ENCODE data around the genes SPRED1, FAM98B and BMF.

DNA sequence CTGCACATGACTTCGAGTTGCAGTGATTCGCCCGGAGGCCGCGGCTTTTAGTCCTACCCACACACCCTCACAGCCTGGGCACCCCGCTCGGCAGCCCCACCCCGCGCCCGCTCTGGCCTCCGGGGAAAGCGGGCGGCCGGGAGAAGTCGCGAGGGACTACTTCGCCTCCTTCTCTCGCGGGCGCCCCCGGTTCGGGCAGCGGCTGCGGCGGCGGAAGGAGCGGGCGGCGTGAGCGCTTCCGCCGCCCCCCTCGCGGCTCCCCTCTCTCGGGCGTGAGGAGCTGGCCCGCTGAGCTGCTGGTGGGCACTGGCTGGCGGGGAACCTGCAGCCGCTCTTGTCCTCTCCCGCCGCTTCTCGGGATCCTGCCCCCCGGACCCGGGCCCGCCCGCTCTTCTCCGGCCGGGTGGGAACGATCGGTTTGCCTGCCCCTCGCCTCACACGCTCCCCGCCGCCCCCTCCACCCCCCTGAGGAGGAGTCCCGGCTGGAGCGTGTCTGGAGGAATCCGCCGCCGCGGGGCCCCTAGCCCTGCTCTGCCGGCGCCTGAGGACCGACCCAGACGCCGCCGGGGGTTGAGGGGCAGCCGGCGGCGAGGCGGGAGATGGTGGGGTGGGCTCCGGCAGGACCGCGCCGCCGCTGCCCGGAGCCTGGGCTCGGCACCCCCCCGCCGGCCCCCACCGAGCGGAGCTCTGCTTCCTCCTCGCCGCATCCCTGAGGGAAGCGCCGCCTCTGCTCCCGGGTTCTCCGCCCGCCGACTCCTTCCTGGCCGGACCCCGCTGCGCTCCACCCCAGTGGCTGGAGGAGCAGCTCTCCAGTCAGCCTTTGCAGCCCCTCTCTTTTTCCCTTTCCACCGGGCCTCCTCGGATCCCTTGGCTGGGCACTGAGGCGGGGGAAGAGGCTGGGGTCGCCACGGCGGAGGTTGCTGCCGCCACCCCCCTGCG lies at the start of gene SPRED1:
TSS of gene SPRED1 (plus strand) at position 774 of the 939 bp plus-strand sequence.
- RRBS: 1% methylated on average over 44 of the region's 100 CpGs
CAGE:
- cytosol, long polyA plus RNA: no peak
- long polyA plus RNA: no peak
- nucleus, long polyA plus RNA: no peak

DNA sequence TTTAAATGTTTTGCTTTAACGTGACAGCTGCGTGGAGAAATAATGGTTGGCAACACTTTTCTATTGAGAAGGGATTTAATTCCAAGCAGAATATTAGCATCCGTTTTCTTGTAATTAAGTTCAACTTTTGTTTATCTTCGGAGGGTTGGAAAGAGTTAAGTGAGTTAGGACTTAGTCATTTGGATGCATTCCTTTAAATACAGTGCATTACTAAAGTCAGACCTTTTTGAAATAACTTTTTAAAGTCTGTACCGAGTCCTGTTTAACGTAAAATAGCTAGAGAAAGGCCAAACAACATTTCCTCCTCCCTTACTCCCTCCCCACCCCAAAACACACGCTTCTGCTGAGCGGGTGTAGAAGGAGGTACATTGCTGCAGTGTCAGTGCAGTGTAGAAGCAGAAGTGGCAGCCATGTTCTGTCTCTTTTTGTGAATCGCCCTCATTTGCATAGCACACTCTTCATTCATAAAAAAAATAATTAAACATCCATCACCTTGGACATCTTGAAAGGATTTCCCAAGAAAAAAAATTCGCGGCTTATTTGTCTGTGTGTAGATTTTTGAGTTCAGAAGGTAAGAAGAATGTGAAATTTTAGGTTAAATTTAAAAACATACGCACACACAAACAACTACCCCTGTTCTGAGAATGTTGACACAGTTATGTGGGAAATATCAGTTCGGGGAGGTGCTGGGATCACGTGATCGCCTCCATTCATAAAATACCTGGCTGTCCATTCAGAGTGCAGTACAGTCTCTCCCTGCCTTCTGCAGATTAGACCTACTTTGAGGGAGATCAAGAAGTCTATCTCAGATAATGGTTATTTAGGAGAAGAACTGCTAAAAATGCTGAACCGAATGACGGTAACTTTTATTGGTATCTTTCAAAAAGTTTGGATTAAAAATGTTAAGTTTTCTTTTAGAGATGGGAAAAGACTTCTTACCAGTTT lies 1.7 kb downstream of the SPRED1 start:
- RRBS: no CpG with 5 or more reads among the region's 17 CpGs
CAGE:
- cytosol, long polyA plus RNA: no peak
- long polyA plus RNA: no peak
- nucleus, long polyA plus RNA: no peak

DNA sequence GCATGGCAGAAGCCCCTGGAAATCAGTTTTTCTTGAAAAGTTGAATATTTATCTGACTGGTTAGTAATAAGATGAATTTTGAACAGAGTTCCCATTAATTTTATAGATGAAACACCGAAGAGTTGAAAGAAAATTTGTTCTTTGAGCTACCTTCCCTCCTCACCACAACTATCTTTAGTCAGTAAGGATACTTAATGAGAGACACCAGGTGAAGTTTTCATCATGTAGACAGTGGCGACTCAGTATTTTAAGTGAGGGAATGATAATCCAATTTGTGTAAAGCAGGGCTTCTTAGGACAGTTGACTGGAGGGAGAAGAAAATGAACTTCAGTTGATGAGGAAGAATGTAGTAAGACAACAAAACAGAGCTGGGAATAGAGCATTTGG lies 10.1 kb downstream of the SPRED1 start:
- RRBS: no CpG with 5 or more reads among the region's 2 CpGs
CAGE:
- cytosol, long polyA plus RNA: no peak
- long polyA plus RNA: no peak
- nucleus, long polyA plus RNA: no peak

- RRBS: no CpG with 5 or more reads among the region's 5 CpGs
CAGE:
- cytosol, long polyA plus RNA: no peak
- long polyA plus RNA: no peak
- nucleus, long polyA plus RNA: no peak
Measured at GRCh38 chr15:38359528-38360056, 94.3 kb upstream of the FAM98B start.

DNA sequence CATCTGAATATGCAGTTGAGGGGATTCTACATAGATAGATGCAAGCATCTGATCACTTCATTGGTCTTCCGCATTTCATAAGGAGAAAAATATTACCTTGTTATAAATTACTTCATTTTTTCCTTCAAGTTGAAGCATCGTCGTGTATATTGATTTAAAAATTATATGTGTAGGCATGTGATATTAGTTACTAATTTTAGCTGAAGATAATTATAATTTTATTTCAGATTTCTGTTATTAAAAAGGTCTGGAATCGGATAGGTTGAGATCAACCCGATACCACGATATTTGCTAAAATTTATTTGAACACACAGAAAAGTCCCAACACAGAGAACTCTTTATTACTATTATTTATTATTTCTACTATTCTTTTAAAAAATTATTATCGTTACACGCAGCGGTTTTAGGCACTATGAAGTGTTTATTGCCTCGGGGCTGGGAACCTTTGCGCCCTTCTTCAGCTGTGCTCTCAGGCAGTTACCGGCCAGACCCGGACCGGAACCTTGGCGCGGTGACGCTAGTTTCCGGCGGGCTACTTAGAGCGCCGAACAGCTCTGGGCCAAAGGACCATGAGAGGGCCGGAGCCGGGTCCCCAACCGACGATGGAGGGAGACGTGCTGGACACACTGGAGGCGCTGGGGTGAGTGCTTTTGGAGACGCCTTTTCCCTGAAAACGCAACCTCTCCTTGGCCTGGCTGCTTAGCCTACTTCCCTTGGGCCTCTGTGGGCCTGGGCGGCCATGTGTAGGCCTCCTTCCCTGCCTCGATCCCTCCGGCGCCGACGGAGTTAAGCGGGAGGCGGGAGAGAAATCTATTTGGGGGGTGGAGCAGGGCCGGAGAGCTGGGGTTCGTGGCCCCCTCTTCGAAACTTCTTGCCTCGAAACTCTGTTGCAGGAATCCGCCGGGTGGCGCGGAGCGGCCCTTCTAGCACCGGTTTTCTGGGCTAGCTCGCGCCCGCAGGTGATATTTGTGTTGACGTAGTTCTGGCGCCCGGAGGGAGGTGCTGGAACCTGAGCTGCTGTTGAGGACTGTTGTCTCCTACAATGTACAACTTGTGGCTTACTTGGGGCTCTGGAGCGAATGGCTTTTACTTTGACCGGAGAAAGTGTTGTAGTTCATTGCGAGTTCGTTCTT lies at the start of gene FAM98B:
TSS of gene FAM98B (plus strand) at position 535 of the 1,133 bp plus-strand sequence.
- RRBS: 2% methylated on average over 26 of the region's 57 CpGs
CAGE:
- cytosol, long polyA plus RNA: start-site peak on the plus strand centred at position 569 of the sequence, 46 bp wide, 207 and 296 reads in 2 replicates
- long polyA plus RNA: start-site peak on the plus strand centred at position 571 of the sequence, 44 bp wide, 217 and 207 reads in 2 replicates
- nucleus, long polyA plus RNA: start-site peak on the plus strand centred at position 561 of the sequence, 100 bp wide, 32 and 56 reads in 2 replicates

GRCh38 chr15:39167420-39167990 lies 413.4 kb upstream of the THBS1 start:
- RRBS: no CpG with 5 or more reads among the region's 3 CpGs
CAGE:
- cytosol, long polyA plus RNA: no peak
- long polyA plus RNA: no peak
- nucleus, long polyA plus RNA: no peak

DNA sequence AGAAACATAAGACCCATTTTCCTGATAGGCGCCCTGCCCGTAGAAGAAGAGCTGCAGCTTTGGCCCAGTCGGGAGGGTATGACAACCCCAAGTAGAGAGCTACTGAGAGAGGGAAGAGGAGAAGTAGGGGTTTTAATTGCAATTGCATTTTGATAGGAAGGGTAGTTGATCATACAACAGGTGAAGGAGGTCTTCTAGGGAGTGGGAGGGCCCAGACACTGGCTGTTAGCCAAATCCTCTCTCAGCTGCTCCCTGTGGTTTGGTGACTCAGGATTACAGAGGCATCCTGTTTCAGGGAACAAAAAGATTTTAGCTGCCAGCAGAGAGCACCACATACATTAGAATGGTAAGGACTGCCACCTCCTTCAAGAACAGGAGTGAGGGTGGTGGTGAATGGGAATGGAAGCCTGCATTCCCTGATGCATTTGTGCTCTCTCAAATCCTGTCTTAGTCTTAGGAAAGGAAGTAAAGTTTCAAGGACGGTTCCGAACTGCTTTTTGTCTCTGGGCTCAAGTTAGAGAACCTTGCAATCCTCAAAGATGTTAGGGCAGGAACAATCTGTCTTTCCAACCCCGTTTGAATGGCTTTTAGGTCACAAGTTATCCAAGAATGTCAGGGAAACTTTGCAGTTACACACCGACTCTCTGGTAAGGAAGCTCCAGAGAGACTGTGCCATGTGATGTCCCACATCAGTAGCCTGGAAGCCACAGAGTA lies 408.8 kb upstream of the THBS1 start:
- RRBS: no CpG with 5 or more reads among the region's 7 CpGs
CAGE:
- cytosol, long polyA plus RNA: no peak
- long polyA plus RNA: no peak
- nucleus, long polyA plus RNA: no peak

DNA sequence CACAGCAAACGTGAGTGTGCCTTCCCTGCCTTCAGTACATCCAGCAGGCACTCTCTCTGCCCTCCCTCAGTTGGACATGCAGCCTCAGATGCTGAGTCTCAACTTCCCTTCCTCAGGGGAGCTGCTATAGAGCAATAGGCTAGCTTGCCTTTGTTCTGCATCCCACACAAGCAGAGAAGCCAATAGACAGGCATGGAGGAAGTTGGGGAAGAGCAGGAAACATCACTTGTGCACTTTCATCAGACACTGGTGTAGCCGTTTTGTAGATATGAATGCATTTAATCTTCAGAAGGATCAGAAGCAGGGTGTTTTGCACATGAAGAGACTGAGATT lies 147.5 kb upstream of the THBS1 start:
- RRBS: no CpG with 5 or more reads among the region's 2 CpGs
CAGE:
- cytosol, long polyA plus RNA: no peak
- long polyA plus RNA: no peak
- nucleus, long polyA plus RNA: no peak

DNA sequence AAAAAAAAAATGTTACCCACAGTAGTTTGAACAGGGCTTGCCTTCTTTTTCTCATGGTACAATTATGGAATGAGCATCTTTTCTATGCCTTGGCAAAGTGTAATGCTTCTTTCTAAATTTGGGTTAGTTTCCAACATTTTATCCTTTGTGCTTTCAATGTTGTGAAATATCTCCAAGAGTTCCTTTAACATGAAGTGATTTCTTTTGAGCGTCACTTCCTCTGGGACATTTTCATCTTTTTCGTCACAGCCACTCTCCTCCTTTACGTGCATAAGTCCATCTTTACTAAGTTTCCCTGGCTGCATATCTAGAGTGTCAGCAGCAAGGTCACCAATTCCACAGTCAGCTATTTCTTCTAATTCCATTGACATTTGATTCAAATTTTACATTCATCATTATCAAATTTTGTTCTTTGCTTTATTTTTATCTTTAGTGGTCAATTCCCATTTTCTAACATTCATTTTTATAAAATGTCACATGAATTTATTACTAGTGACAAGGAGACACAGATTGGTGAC lies 126.6 kb upstream of the THBS1 start:
- RRBS: no CpG with 5 or more reads among the region's 3 CpGs
CAGE:
- cytosol, long polyA plus RNA: no peak
- long polyA plus RNA: no peak
- nucleus, long polyA plus RNA: no peak

DNA sequence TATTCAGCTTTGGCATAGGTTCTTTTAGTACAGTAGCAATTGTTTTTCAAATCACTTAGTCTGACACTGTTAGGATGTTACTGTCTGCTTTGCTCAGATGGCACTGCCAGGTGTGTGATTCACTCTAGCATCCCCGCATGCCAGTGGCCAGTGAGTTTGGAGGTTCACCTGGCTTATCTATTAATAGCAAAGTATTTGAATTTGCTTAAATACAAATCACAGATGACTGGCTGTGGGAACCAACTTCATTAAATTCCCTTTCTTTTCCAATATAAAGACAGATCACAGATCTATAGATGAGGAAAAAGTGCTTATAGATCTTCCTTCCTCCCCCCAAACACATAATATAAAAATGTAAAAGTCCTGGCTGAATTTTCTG lies 3.9 kb downstream of the THBS1 start:
- RRBS: no CpG with 5 or more reads among the region's 1 CpG
CAGE:
- cytosol, long polyA plus RNA: no peak
- long polyA plus RNA: no peak
- nucleus, long polyA plus RNA: no peak

DNA sequence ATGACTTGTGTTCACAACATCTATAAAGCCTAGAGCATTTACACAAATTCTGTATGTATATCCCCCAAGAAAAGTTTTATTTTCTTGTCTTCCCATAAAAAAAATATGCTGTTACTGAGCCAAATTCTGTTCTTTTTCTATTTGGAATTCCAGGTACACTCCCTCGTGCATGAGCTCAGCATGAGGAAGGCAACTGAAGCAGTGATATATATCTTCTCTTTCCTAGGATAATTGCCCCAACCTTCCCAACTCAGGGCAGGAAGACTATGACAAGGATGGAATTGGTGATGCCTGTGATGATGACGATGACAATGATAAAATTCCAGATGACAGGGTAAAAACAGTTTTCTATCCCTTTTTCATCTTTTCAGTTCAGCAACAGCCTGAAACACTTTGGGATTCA lies 9.4 kb downstream of the THBS1 start:
- RRBS: no CpG with 5 or more reads among the region's 2 CpGs
CAGE:
- cytosol, long polyA plus RNA: no peak
- long polyA plus RNA: no peak
- nucleus, long polyA plus RNA: no peak

GRCh38 chr15:39599383-39599782 lies 18.5 kb downstream of the THBS1 start:
- RRBS: no CpG with 5 or more reads among the region's 2 CpGs
CAGE:
- cytosol, long polyA plus RNA: no peak
- long polyA plus RNA: no peak
- nucleus, long polyA plus RNA: no peak

- RRBS: no CpG with 5 or more reads among the region's 3 CpGs
CAGE:
- cytosol, long polyA plus RNA: no peak
- long polyA plus RNA: no peak
- nucleus, long polyA plus RNA: no peak
Measured at GRCh38 chr15:40054784-40055167, 15.8 kb upstream of the SRP14 start.

DNA sequence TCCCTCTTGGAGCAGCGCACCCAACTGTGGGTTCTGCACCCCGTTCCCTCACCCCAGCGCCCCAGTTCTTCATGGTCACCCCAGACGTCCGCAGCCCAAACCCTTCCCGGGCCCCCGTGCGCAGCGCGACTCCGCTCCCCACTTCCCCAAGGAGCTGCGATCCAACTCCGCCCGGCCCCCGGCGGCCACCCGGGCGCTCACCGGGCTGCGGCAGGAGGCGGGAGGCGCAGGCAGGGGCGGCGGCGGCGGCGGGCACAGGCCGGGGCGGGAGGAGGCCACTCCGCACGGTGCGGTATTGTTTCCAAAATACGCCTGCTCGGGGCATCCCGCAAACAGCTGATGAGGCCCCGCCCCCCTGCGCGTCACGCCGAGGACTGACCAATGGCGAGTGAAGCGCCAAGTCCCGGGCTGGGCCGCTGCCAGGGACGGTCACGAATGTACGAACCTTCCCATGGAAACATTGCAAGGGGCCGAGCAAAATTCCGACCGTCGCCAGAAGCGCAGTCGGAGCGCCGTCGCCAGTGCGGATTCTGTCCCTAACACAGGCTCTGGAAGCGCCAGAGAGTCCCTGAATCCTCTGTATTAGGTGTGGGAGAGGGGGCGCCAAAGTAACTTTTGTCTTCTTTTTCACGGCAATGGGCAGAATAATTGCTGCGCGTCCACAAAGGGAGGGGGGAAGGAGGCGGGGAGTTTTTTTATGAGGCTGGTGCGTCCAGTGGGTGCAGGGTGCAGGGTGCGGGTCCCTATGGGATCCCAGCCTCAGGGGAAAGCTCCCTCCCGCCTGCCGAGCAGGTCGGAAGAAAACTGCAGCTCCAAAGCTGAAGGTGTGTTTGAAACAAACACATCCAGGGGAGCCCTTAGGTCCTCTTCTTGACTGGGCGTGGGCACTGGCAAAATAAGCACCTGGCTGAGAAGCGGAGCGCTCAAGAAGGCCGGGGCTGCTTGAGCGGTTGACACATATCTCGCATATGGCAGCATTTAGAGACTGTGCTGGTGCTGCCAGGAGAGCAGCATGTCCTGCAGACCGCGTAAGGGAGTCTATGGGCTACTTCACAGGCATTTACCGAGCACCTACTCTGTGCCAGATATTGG lies at the start of gene BMF:
TSS of gene BMF (minus strand) at position 308 of the 1,092 bp plus-strand sequence.
- RRBS: 1% methylated on average over 19 of the region's 77 CpGs
CAGE:
- cytosol, long polyA plus RNA: no peak
- long polyA plus RNA: no peak
- nucleus, long polyA plus RNA: no peak

GRCh38 chr15:40343368-40344073 lies 2.8 kb upstream of the CCDC9B start:
- RRBS: no CpG with 5 or more reads among the region's 14 CpGs
CAGE:
- cytosol, long polyA plus RNA: no peak
- long polyA plus RNA: no peak
- nucleus, long polyA plus RNA: no peak

- RRBS: 59% methylated on average over 4 of the region's 17 CpGs
CAGE:
- cytosol, long polyA plus RNA: no peak
- long polyA plus RNA: no peak
- nucleus, long polyA plus RNA: no peak
Measured at GRCh38 chr15:40344715-40345211, 4.0 kb upstream of the CCDC9B start.

DNA sequence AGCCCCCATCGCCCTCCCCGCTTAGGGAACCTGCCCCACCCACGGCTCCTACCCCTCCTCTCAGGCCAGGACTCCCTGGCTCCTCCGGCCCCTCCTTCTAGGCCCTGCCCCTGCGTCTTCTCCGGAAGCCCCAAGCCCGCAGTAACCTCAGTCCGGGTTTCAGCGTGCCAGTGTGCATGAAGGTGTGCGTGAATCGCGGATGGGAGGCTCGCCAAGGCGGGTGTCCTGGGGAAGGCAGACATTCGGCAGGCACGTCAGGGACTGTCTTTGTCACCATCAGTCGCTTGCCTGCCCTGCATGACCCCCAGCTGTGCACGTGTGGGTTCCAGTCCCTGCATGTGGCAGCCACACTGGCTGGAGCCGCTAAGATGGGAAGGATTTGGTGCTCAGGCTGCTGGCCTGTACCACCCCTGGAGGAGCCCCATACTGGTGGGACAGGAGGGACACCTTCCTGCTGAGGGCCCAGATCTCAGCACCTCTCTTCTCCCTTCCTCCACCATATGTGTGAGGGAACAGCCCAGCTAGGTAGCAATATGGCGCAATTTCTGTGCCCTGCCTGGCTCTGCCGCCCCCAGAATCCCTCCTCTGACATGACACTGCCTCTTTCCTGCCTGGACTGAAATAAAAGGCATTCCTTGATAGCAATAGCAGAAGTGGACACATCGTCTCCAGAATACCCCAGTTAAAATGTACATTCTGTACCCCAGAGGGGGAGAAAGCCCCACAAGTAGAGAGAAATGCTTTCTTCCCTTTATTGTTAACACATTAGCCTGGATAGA lies 818 bp downstream of the DISP2 start:
- RRBS: 12% methylated on average over 2 of the region's 22 CpGs
CAGE:
- cytosol, long polyA plus RNA: no peak
- long polyA plus RNA: no peak
- nucleus, long polyA plus RNA: no peak

- RRBS: 2% methylated on average over 11 of the region's 80 CpGs
CAGE:
- cytosol, long polyA plus RNA: no peak
- long polyA plus RNA: no peak
- nucleus, long polyA plus RNA: no peak
Measured at GRCh38 chr15:40510945-40511998, 40.5 kb downstream of the CHST14 start.

- RRBS: no CpG with 5 or more reads among the region's 16 CpGs
CAGE:
- cytosol, long polyA plus RNA: no peak
- long polyA plus RNA: no peak
- nucleus, long polyA plus RNA: no peak
Measured at GRCh38 chr15:40590559-40591089, 3.4 kb upstream of the KNL1 start.

- RRBS: no CpG with 5 or more reads among the region's 10 CpGs
CAGE:
- cytosol, long polyA plus RNA: no peak
- long polyA plus RNA: no peak
- nucleus, long polyA plus RNA: no peak
Measured at GRCh38 chr15:40694257-40694503, 794 bp upstream of the RAD51 start.